MCF 10A (cell line): ENCODE results near the gene GOLGA8B.

DNA sequence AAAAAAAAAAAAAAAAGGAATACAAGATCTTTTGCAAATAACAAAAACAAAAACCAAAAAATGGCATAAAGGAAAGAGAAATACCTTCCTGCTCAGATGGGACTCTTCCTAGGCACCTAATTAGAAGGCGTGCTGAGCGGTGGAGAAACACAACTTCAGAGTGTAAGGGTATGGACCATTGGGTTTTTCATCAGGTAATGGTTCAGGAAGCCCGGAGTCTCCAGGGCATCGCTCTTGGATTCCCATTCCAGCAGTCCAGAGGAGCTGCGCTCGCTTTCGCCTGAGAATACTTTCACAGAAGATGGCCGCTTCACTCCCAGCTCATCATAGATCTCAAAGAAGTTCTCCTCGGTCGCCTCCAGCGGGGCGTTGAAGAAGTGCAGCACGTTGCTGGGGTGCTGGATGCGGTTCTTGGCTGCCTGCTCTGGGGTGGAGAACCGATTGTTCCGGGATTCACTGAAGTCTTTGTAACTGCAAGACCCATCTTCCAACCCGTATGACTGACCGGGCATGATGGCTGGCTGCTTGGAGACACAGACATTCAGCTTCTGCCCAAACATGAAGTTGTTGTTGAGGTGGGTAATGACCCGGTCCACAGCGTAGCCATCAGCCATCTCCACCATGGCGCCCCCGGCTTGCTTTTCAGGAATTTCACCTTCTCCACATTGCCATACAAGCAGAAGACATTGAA, 51.4 kb upstream of the GOLGA8A start:
- PRO-cap: no peak
- RRBS: 98% methylated on average over 2 of the region's 22 CpGs

GRCh38 chr15:34583395-34584341, at the start of gene GOLGA8B:
TSS of gene GOLGA8B (minus strand) at chr15:34583651.
- PRO-cap: bidirectional peak, plus-strand start at chr15:34583785, minus-strand start at chr15:34583635; bidirectional peak, plus-strand start at chr15:34584114, minus-strand start at chr15:34584151
- RRBS: 3% methylated on average over 31 of the region's 102 CpGs

GRCh38 chr15:34986805-34987044, 1.4 kb downstream of the ZNF770 start:
- PRO-cap: no peak
- RRBS: no CpG with 5 or more reads among the region's 3 CpGs

DNA sequence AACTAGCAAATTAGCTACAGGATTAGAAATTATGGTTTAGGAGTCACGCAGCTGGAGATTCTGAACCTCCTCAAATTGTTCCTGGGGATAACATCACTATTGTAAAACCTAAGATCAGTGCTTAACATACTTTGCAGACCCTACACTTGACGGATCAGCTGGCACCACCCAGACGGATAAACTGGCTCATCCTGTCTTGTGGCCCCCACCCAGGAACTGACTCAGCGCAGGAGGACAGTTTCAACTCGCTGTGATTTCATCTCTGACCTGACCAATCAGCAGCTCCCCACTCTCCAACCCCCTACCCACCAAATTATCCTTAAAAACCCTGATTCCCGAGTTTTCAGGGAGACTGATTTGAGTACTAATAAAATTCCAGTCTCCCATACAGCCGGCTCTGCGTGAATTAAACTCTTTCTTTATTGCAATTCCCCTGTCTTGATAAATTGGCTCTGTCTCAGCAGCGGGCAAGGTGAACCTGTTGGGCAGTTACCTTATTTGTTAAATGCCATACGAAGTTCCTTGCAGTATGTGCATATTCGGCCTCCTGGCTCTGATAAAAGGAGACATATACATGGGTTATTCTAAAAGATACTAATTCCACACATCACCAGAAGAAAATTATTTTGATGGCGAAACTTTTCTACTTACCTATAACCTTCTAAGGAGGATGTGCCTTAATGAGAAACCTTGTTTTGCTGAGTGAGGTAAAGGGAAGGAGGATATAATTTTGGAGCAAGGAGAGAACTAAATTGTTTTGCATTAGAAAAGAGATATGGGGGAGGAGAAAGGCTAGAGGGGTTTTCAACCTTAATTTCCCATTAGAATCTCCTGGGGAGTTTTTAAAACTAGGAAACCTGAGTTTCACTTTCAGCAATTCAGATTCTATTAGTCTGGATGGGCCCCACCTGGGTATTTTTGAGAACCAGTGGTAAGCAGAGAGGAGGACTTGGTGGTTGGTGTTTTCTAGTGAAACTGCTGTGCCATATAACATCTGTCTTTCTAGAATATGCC, 23.3 kb downstream of the NANOGP8 start:
- PRO-cap: no peak
- RRBS: no CpG with 5 or more reads among the region's 12 CpGs

DNA sequence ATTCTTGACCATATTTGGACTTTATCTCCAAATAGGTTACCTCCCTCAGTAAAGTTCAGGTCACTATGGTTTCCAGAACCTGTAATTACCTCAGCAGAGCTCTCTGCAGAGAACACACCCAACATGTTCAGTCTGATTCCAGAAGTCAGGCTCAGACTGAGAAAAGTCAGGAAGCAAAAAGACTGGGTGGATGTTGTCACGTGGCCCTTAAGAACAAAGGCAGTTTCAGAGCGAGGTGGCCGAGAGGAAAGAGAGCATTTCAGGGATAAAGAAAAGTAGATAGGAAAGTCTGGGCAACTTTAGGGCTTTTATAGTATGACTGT, 221.6 kb upstream of the NANOGP8 start:
- PRO-cap: no peak
- RRBS: no CpG with 5 or more reads among the region's 3 CpGs

DNA sequence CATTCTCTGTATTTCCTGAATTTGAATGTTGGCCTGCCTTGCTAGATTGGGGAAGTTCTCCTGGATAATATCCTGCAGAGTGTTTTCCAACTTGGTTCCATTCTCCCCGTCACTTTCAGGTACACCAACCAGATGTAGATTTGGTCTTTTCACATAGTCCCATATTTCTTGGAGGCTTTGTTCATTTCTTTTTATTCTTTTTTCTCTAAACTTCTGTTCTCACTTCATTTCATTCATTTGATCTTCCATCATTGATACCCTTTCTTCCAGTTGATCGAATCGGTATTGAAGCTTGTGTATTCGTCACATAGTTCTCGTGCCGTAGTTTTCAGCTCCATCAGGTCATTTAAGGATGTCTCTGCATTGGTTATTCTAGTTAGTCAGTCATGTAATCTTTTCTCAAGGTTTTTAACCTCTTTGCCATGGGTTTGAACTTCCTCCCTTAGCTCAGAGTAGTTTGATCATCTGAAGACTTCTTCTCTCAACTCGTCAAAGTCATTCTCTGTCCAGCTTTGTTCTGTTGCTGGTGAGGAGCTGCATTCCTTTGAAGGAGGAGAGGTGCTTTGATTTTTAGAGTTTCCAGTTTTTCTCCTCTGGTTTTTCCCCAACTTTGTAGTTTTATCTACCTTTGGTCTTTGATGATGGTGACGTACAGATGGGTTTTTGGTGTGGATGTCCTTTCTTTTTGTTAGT, 190.0 kb downstream of the DPH6 start:
- PRO-cap: no peak
- RRBS: no CpG with 5 or more reads among the region's 8 CpGs

GRCh38 chr15:36594470-36594973, 15.1 kb downstream of the CDIN1 start:
- PRO-cap: no peak
- RRBS: no CpG with 5 or more reads among the region's 3 CpGs

DNA sequence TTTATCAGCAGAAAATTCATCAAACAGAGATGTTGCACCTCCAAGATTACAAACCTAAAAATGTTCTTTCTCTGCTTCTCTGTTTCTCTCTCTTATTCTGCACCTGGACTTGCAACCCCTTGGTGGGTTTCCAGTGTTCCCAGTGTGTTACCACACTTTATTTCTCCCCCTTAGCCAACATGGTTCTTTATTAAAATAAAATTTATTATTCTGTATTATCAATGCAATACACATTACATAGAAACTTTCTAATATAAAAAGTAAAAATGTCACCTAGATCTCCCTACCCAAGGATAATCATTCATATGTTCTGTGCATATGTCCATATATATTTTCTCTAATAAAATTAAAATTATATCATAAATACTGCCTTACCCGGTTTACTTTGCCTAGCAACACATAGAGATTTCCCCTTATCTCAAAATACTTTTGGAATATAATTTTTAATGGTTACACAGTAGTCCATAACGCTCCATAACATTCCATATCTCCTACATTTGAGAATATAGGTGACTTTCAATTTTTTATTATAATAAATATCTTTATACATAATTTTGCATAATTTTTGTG, 78.7 kb downstream of the MEIS2 start:
- PRO-cap: no peak
- RRBS: no CpG with 5 or more reads among the region's 2 CpGs

DNA sequence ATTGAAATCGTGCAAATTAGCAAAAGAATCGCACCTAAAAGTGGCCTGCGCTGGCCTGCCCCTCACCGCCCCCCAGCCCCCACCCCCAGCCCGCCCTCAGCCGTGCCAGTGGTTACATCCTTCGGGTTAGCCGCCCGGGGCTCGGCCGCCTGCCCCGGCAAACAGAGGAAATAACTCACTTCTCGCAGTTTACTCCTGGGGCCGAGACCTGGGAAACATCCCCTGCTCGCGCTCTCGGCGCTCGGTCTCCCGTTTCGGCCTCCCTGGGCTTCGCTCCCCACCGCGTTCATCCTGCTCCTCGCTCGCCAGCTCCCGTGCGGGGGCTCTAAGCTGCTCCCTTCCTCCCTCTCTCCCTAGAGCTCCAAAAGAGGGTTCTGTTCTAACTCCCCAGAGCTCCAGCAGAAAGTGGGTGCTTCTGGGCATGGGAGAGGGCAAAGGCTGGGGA, 5.2 kb downstream of the MEIS2 start:
- PRO-cap: no peak
- RRBS: no CpG with 5 or more reads among the region's 28 CpGs

DNA sequence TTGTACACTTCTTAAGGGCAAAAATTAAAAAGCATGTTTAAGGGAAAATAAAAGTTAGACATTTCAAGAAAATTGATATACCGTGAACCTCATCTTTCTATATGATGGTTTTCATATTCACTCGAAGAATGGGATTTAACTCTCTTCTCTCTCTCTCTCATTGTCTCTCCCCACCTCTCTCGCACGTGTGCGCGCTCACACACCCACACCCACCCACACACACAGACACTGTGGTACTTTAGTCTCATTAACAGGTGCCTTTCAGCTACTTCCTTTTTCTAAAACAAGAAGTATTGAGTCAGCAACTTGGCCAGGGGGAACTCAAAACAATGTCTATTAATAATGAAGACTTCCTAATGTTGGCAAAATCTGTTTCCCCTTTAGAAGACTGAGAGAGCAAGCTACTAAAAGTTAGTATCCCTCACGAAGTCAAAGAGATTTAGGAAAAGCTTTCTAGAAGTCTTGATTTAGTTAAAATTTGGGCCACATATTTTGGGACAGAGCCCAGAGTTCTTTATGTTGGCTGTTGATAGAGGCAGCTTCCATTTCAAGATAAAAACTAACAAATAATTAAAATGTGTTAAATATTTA, 150.7 kb downstream of the TMCO5A start:
- PRO-cap: no peak
- RRBS: no CpG with 5 or more reads among the region's 7 CpGs

GRCh38 chr15:38129433-38130218, 123.0 kb upstream of the SPRED1 start:
- PRO-cap: bidirectional peak, plus-strand start at chr15:38129928, minus-strand start at chr15:38129601
- RRBS: no CpG with 5 or more reads among the region's 12 CpGs

GRCh38 chr15:38307148-38307858, 54.7 kb downstream of the SPRED1 start:
- PRO-cap: no peak
- RRBS: no CpG with 5 or more reads among the region's 3 CpGs

DNA sequence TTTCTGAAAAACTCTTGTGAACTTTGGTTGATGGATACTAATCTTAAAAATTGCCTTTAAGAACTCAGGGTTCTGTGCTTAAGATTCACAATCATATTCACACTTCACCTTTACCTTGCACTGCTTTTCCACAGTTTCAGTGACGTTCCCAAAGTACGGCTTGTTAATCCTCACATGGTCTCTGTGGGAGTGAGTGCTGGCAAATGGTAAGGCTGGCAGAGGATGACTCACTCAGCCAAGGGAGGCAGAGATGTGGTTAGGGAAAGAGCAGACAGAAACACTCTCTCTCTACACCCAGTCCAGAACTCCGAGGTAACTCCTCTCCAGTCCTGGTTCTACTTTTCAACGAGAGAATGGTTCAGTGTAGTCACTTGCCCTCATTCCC, 33.2 kb downstream of the RASGRP1 start:
- PRO-cap: no peak
- RRBS: no CpG with 5 or more reads among the region's 4 CpGs

DNA sequence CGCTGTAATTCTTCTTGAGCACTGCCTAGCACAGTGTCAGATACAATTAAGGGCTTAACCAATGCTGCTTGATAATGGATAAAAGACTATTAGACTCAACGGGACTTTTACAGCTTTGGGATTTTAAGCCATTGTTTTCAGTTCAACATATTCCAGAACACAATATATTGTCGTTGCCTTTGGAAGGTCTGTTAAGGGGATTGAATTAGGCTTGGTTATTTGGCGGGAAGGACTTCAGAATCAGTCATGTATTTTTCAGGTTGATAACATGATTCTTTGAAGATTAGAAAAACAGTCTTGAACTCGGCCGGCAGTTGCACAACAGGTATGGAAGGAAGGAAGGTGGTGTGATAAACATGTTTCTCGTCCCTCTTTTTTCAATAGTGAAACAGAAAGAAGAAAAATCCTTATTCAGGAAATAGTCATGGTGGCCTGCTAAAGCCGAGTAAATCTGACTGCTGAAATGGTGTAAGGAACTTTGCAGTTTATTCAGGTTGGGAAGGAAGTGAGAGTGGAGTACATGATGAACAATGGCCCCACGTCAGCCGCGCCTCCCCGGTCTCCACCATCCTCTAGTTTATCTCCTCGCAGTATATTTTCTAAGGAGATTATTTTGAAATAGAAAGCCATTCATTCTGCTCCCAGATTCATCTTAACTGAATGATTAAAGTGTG, 6.8 kb downstream of the RASGRP1 start:
- PRO-cap: no peak
- RRBS: no CpG with 5 or more reads among the region's 13 CpGs

GRCh38 chr15:38559810-38560342, 4.7 kb downstream of the RASGRP1 start:
- PRO-cap: no peak
- RRBS: no CpG with 5 or more reads among the region's 4 CpGs

DNA sequence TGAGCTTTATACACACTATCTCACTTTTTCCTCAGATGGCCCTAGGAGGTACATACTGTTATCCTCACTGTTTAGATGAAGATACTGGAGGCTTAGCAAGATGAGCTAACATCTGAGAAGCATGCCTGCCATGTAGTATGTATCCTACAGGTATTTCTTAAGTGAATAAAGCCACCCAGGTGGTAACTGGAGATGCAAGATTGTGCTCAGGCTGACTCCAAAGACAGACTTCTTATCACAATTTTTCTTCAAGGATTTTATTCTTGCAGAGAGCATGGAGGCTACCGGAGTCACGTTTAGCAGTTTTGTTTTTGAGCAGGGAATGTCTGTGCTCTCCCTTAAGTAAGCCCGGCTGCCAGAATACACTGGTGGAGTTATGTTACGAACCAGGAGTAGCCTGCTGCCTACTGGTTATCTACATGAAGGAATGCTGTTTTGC, 300.0 kb upstream of the RASGRP1 start:
- PRO-cap: no peak
- RRBS: no CpG with 5 or more reads among the region's 4 CpGs

DNA sequence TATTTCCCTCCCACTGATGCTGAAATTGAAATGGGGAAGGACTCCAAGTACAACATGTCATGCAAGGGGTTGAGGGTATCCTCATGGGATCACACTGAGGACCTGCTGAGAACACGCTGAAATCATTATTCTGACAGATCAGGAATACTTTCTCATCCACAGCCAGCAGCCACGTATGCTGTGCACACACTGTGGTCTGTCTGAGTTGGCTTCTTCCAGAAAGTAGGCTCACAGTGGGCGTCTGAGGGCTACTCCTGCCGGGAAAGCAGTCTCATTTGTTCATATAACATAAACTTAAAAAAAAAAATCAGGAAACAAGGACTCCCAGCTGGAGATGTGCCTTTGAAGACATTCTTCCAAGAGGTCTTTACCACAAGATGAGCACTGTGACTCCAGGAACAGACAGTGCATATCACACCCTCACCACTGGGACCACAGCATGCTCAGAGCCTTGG, 300.4 kb upstream of the RASGRP1 start:
- PRO-cap: no peak
- RRBS: no CpG with 5 or more reads among the region's 4 CpGs

- PRO-cap: no peak
- RRBS: no CpG with 5 or more reads among the region's 3 CpGs
These were observed 462.3 kb upstream of the THBS1 start for GRCh38 chr15:39118560-39118937.

DNA sequence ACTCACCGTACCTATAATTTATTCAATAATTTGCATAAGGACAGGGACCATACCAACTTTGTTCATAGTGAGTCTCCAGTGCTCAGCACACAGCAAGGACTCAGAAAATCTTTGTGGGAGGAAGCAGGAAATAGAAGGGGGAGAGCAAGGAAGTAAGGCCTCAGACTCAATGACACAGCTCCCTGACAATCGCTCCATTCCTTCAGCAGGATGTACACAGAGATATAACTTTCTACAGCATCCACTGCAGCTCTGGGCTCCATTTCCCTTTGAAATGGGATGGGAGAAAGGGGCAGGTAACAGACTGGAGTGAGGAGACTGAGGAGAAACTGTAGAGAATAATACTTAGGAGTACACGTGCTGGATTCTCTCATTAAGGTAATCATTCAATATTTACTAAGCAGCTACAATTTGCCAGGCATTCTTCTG, 330.4 kb upstream of the THBS1 start:
- PRO-cap: no peak
- RRBS: no CpG with 5 or more reads among the region's 3 CpGs

GRCh38 chr15:39431944-39432573, 148.8 kb upstream of the THBS1 start:
- PRO-cap: no peak
- RRBS: no CpG with 5 or more reads among the region's 2 CpGs